ENCODE measurements around the gene CCDC117.

- RRBS: 3% methylated on average over 21 of the region's 76 CpGs
Observed at GRCh38 chr22:26656984-26658197, 35.6 kb downstream of the CRYBA4 start.

DNA sequence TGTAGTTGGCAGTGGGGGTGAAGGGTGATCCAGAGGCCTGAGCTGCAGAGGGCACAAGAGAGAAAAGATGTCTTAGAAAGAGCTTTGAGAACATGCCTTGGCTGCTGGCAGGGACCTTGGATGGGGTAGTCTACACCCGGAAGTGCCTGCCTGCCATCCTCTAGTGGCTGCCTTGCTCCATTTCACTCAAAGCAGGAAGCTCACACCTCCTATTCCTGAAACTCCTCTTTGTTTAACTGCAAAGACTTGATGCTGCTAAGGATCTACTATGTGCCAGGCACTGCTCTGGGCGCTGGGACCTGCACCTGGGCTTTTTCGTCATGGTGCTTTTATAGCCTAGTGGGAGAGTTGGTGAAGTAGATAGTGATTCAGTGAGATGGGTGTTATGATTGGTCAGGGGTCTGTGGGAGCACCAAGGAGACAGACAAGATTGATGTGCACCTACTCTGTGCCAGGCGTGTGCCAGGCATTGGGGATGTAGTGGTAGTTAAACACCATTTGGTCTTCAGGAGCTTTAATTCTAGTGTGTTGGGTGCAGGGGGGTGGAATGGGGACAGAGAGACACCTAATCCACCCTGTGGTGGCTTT lies 52.9 kb downstream of the CRYBA4 start:
- RRBS: no CpG with 5 or more reads among the region's 4 CpGs

DNA sequence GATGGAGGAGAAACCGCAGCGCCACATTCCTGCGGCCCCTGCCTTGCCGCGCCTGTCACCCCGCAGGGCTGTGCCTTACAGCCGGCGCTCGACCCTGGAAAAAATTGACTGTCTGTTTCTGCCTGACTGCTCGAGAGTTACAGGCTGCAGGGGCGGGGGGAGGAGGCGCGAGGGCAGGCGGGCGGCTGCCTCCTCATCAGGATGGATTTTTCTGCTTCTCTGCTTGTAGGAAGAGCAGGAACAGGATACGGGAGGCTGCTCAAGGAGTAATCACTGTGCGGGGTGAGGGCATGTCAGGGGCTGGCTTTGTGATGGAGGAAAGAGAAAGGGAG lies 479.1 kb downstream of the CRYBA4 start:
- RRBS: no CpG with 5 or more reads among the region's 17 CpGs

- RRBS: no CpG with 5 or more reads among the region's 17 CpGs
Observed at GRCh38 chr22:27212252-27213151, 589.1 kb downstream of the MN1 start.

DNA sequence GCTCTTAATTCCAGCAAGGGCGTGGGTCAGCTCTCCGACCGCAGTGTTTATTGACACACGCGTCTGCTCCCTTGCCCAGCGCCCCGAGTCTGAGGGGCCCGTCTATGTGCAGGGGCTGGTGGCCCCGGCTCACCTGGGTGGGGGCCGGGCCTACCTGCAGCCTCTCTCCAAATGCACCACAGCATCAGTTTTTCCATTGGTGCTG lies 313.4 kb downstream of the MN1 start:
- RRBS: no CpG with 5 or more reads among the region's 10 CpGs

DNA sequence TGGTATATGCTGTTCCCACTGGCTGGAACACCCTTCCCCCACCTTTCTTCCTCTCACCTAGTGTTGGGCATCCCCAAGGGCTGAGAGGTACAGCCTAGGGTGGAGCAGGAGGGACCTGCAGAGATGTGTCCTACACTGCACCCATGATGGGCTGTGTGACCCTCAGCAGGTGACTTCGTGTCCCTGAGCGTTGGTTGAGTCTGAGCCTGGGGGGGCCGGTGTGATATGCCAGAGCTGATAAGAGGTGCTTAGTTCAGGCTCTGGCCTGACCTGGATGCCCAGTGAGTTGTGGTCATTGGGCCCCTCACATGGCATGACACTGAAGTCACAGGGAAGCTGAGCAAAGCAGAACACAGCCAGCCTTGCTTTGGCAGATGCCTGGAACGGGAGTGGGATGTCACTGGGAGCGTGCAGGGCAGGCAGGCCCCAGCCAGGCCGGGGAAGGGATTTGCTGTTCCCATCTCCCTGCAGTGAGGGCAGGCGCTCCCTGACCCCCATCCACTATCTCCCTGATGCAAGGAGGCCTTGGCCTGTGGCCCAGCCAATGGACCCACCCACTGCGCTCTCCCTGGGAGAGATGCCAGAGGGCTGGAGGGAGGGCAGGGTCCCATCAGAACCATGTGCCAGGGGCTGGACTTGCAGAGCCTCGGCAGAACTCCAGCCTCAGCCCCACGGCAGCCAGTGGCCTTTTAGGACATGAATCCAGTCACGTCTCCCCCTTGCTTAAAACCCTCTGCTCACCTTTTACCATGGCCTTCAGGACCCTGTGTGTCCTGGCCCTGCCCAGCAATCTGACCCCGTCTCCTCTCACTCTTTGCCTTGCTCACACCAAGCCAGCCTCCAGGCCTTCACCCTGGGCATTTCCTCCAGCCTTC lies 138.9 kb downstream of the MN1 start:
- RRBS: no CpG with 5 or more reads among the region's 12 CpGs

DNA sequence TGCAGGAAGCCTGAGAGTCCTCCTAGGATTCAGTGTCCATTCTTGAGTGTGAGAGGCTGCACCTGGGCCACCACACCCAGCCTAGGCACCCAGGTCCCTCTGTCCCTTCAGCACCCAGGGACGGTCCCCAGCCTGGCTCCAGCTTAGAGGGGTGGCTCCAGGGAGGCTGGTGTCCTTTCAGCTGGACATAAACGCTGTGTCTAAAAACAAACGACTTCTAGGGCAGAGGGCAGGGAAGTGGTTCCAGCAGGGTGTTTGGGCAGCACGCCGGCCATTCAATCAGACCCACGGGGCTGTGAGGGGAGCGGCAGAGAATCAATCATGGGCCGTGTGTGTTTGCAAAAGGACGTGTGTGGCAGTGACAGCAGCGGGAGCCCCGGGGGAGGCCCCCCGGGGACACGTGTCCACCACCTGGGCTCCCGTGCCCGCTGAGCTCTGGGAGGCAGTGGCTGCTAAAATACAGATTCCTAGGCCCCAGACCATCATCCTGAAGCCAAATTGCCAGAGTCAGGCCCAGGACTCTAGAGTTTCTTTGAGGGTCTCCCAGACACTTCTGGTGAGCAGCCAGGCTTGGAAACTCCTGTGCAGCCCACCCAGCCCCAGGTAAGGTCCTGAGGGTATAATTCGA lies 127.7 kb downstream of the MN1 start:
- RRBS: 4% methylated on average over 5 of the region's 16 CpGs

- RRBS: no CpG with 5 or more reads among the region's 7 CpGs
Observed at GRCh38 chr22:27853450-27853905, 51.9 kb upstream of the MN1 start.

DNA sequence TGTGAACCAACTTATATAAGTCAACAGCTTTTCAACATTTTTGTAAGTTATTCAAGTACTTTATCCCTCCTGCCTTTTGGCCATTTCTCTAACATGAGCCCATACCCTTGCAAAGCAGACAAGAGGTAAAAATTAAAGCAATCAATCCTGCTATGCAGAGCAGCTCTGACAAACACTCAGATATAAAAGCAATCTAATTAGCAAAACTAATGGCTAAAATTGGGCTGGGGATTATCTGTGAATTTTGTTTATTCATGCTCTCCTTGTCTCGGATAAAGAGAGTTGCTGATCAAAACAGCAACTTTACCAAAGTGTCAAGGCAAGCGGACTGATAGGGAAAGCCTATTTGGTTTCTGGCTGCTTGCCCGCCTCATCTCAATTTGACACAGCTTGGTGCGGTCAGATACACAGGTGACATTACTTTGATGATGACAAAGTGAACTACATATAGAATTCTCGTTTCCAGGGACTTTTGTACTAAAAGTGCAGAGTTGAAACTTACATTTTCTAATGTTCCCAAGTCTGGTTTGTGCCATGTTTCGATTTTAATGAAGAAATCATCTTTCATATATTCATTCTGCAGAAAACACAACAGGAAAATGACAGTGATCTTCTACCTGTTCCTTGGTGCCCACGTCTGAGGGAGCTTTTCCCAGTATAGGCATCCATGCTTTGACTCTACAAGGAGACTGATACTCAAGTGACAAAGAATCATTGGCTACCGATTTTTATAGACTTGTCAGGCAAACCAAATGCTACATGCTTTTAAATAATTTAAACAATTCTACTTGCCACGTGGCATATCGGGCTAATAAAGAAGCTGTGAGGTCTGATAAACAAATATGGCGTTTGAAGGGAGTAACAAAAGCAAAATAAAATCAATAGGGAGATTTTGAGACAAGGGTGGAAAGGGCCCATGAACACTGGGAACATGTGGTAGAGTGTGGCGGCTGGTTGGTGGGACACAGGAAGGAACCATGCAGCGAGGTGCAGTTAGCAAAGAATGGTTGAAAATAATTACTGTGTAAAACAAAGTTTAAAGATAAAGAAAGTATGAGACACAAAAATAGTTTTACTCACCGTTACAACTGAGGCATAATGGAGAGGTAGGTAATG lies 22.6 kb downstream of the PITPNB start:
- RRBS: no CpG with 5 or more reads among the region's 14 CpGs

DNA sequence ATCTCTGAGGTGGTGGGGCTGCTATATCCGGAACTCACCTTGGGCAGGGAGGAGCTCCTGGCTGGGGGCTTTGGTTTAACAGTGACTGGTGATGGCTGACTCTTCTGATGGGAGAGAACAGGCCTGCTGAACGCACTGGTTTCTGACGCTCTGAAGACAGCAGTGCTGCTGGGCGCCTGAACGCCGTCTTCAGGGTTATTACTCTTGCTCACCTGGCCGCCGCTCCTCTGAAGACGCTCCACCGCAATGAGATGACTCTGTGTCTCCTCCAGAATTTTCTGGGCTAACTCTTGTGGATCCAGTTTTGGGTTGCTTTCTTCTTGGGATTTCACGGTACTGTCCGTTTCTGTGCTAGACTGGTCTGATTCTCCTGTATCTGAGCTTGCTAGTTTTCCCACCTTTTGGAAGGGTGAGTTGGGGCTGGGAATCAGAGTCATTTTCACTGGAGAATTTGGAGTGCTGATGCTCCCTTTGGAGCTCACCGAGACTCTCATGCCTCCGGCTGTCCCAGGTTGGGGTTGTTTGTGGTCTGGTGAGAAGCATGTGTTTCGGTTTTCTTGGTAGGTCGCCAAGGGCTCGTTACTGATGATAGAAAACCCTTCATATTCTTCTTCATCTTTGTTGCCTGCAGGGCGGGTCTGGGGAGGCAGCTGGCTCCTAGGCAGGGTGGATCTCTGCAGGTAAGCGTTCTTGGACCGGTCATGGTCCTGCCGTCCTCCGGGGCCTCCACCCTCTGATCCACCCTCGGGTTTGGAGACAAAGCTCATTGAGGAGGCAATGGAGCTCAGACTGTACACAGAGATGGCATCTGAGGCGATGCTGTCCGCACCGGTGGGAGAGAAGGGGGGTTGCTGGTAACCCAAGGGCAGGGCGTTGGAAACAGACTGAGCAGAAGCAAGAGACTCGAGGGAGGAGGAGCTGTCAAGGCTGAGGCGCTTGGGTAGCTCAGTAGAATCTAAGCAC lies 64.1 kb upstream of the PITPNB start:
- RRBS: 92% methylated on average over 6 of the region's 29 CpGs

DNA sequence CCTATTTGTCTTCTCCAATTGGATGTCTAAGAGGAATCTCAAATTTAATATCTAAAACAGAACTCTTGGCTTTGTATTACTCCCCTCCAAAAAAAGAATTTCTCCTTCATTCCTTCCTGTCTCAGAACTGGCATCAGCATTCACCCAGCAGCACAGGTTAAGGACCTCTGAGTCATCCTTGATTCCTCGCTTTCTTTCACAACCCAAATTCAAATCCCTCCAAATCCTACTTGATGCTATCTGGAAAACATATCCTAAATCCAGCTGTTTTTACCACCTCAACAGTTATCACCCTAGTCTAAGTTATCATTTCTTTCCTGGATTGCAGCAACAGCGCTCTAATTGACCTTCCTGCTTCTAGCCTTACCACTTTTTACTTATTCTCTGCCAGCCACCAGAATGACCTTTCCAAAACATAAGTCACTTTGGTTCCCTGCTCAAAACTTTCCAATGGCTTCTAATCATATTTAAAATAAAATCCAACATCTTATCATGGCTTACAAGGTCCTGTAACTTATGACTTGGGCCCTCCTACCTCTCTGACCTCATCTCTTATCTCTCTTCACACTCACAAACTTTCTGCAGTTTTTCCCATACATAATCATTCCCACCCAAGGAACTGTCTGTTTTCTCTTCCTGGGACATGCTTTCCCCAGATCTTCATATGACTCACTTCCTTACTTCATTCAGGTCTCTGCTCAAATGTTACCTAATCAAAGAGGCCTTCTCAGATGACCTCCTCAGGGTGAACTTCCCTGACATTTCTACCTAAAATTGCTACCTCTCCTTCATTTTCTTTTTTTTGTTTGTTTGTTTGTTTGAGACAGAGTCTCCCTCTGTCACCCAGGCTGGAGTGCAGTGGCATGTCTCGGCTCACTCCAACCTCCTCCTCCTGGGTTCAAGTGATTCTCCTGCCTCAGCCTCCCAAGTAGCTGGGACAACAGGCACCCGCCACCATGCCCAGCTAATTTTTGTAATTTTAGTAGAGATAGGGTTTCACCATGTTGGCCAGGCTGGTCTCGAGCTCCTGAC lies 119.4 kb downstream of the TTC28 start:
- RRBS: no CpG with 5 or more reads among the region's 5 CpGs

DNA sequence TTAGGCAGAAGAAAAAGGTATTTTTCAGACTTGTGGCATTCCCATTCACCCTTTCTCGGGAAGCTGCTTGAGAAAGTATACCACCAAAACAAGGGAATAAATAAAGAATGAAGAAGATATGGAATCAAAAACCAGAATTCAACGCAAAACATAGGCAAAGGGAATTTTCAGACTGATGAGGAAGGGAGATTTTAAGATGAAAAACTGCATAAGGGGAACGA lies 112.1 kb downstream of the TTC28 start:
- RRBS: no CpG with 5 or more reads among the region's 3 CpGs

GRCh38 chr22:28577966-28578787 lies 101.5 kb downstream of the TTC28 start:
- RRBS: no CpG with 5 or more reads among the region's 2 CpGs

DNA sequence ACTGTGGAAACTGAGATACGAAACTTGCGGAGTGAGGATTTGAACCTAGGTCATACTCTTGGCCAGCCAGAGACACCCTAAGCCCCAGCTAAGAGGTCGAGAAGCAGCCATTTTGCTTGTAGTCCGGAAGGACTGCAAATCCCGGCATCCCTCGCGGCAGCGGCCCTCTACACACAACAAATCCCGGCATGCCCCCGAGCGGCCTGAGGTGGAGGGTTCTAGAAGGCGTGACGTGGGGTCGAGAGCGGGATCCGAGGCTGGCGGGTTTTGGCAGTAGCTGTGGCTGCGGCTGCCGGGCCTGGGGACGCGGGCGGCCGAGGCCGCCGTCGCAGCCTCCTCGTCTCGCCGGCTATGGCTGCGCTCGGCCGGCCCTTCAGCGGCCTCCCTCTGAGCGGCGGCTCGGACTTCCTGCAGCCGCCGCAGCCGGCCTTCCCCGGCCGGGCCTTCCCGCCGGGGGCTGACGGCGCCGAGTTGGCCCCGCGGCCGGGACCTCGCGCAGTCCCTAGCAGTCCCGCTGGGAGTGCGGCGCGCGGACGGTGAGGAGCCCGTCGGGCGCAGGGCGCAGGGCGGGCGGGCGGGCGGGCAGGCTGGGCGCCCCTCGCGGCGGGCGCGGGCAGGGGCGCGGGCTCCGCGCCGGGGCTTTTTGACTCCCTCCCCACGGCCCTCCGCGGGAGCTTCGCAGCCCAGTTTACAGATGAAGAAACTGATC lies at the start of gene CCDC117:
CCDC117 (plus strand) TSS at position 197 of the 709 bp plus-strand sequence.
- RRBS: 2% methylated on average over 32 of the region's 80 CpGs

- RRBS: 2% methylated on average over 1 of the region's 24 CpGs
Observed at GRCh38 chr22:28773208-28773684, 751 bp downstream of the CCDC117 start.

- RRBS: no CpG with 5 or more reads among the region's 6 CpGs
Observed at GRCh38 chr22:28796693-28797476, 24.4 kb downstream of the CCDC117 start.

DNA sequence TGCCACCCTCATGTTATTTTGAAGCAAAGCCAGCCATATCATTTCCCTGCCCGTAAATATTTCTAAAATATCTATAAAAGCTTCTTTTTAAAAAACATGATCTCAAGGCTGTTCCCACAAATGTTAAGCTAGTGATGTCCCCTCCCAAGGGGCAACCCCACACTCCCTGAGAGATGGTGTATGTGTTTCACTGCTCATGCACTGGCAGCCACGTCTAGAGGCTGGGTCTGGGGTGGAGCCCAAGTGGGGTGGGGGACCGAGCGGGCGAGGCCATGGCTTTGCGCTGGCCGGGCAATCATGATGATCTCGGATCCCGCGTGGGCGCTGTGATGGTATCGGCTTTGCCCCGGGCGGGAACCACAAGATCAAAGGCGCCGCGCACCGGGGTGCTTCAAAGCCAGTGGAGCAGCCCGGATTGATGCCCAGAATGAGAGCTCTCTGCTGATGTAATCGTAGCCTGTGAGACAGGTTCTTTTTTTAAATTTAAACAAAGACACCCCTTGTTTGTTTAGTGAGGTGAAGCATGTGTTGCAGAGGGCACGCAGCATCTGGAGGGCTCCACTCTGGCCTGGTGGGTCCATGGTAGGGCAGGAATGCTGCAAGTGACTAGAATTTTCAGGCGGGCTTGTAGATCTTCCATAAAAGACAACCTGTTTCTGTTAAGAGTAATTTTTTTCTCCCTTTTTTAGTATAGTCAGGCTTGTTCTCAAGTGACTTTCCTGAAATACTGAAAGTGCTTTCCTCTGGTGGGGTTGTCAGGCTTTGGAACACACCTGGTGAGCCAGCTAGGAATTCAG lies 40.5 kb downstream of the ZNRF3 start:
- RRBS: 55% methylated on average over 12 of the region's 22 CpGs

DNA sequence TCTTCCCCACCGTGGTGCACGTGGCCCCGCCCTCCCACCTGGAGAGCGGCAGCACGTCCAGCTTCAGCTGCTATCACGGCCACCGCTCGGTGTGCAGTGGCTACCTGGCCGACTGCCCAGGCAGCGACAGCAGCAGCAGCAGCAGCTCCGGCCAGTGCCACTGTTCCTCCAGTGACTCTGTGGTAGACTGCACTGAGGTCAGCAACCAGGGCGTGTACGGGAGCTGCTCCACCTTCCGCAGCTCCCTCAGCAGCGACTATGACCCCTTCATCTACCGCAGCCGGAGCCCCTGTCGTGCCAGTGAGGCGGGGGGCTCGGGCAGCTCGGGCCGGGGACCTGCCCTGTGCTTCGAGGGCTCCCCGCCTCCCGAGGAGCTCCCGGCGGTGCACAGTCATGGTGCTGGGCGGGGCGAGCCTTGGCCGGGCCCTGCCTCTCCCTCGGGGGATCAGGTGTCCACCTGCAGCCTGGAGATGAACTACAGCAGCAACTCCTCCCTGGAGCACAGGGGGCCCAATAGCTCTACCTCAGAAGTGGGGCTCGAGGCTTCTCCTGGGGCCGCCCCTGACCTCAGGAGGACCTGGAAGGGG lies 11.8 kb downstream of the C22orf31 start:
- RRBS: 77% methylated on average over 16 of the region's 33 CpGs

DNA sequence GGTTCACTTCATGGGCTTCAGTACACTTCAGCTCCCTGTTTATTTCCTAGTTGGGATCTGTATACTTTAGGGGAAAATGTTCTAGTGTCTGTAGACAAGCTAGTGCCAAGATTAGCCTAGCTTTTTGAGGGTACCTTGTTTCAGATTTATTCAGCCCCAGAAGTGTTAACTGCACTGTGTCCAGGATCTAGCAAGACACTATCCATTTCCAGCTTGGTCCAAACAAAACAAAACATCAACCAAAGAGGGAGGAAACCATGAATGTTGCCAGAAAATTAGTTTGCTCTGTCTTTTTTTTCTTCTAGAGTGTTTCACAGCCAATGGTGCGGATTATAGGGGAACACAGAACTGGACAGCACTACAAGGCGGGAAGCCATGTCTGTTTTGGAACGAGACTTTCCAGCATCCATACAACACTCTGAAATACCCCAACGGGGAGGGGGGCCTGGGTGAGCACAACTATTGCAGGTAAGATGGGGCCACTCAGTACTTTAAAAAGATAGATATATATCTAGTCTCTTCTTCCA lies 21.2 kb downstream of the KREMEN1 start:
- RRBS: no CpG with 5 or more reads among the region's 4 CpGs

DNA sequence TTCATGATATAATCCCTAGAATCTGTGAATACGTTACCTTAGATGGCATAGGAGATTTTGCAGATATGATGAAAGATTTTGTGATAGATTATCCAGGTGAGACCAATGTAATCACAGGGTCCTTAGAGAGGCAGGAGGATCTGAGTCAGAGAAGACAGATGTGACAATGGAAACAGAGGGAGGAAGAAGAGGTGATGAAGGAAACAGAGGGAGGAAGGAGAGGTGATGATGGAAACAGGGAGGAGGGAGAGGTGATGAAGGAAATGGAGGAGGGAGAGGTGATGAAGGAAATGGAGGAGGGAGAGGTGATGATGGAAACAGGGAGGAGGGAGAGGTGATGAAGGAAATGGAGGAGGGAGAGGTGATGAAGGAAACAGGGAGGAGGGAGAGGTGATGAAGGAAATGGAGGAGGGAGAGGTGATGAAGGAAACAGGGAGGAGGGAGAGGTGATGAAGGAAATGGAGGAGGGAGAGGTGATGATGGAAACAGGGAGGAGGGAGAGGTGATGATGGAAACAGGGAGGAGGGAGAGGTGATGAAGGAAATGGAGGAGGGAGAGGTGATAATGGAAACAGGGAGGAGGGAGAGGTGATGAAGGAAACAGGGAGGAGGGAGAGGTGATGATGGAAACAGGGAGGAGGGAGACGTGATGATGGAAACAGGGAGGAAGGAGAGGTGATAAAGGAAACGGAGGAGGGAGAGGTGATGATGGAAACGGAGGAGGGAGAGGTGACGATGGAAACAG lies 47.2 kb downstream of the KREMEN1 start:
- RRBS: no CpG with 5 or more reads among the region's 5 CpGs

Data from pericardium (tissue), 1 donor.